Camera-type eye (tissue), 1 donor: Measurements from ENCODE around the genes RHBDD1, COL4A4, SCYGR3 and SCYGR5.

GRCh38 chr2:226772619-226773249 is 26.9 kb downstream of the IRS1 start:
- RAMPAGE, long total RNA = no peak

DNA sequence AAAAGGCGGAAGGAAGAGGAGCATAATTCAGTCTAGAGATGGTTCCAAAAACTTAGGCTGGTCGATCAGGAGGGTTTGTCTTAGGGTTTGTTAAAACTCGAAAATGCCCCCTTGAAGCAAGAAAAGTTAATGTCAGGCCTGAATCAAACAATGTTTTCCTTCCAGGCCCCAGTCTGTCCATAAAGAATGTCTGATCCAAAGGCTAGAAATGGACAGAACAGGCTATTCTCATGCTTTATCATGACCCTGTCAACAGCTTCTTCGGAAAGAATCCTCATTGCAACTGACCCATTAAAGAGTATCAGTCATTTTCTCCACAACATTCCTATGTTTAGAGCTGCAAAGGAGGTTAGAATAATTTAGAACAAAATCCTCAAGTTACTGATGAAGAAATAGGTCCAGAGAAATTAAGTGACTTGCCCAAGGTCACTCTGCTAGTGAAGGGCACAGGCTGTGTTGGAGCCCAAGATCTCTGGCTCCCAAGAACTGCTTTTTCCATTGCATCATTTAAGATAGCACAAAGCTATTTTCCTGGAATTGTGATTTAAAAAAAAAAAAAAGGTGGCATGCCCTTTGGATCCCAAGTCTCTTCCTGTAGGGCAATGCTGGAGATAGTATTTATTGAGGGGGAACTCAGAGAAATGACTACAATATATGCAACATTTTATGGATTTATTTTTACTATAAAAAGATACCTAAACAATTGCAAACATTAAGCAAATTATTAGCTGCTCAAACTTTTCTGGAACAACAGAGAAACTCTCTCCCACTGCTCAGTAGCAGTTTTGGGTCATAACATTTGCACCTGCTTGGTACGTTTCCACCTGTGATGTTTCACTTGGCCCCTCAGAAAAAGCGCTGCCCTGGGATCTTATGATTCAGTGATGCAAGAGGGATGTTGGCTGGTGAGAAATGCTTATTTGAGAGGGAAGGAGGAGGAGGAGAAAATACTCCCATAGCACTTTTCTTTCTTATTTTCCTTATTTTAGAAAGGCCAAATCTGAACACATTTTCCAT is 9.5 kb downstream of the IRS1 start:
- RAMPAGE, long total RNA = no peak

GRCh38 chr2:226797538-226798033 is 2.0 kb downstream of the IRS1 start:
- RAMPAGE, long total RNA = no peak

- RAMPAGE, long total RNA = no peak
Observed at GRCh38 chr2:226800922-226801971, 1.6 kb upstream of the IRS1 start.

DNA sequence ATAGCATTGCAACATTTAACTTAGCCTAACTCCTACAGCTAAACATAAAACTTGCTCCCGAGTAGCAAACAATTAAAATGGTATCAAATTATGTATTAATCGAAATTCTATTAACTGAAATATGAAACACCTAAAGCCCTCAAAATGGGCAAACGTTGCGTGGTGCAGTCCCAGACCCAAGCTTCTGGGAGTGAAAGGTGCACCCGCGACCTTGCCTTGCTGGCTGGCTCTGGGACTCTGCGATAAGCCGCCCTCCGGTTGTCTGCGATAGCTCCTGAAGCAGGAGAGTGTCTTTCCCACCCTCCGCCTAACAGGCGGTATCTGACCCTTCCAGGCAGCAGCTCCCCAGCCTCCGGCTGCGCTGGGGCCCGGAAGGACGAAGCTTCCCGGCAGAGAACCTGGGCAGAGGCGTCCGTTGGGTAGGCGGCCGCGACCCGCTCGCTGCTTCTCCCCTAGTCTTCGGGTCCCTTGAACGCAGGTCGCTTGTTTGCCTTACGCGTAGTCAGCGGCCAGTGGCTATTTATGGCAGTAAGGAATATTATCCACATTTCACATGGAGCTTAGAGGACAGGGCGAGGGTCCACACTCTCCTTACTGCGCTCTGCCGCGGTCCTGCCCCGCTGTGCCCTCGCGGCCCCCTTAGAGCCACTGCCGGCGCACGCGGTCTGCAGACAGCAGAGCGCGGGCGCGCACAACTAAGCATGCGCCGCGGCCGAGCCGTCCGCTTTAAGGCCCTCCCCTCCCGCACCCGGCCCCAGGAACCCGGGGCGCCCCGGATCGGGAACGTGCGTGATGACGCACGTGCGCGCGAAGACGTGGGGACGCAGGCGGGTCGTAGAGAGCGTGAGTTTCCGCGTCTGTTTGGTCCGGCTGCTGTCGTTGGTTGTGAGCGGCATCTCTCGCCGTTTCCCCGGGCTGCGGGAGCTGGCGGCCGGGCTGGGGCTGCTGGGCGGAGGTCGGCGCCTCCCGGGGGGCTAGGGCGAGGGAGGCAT is at the start of gene RHBDD1:
Gene RHBDD1 (plus strand): TSS at position 810 of the 992 bp plus-strand sequence.
- RAMPAGE, long total RNA = no peak

DNA sequence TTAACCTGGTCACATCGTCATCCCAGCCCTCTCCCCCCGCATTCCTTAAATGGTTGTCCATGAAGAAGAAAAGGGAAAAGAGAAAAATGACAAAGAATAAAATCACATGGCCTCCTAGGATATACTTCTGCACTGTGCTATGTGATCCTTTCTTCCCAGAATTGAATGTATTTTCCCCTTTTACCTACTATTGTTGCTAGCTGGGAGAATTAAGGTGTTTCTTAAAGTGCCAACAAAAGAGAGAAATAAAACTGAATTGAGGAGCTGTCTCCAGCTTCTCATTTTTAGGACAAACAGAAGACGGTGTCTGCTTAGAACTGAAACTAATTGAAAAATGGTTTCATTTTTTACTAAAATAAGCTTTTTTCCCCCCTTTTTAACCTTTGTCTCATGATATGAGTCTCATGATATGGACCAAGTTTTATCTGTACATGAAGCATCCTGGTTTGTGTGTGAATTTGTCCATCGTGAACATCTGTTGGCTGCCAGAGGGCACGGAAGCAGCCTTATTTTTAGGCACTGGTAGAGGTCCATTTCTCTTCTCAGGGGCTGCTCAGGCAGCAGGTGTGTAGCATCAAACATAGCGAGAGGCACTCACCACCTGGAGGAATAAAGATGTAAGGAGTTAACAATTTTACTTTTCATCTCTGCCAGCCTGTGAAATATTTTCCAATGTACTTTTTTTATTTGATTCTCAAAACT is 134.3 kb downstream of the RHBDD1 start:
- RAMPAGE, long total RNA = no peak

GRCh38 chr2:226971046-226971712 is 135.3 kb downstream of the RHBDD1 start:
- RAMPAGE, long total RNA = no peak

DNA sequence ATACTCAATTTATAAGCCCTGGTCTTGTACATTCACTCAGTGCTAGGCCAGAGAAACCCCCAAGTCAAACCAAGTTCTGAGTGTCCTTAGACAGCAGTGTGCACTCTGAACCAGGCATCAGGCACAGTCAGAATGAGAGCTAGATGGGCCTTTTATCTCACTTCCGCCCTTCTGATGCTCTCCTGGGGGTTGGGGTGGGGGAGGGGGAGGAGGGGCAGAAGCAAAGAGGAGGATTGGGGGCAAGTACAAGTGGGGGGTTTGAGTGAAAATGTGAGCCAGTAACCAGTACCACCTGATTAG is 148.8 kb downstream of the RHBDD1 start:
- RAMPAGE, long total RNA = no peak

GRCh38 chr2:227163821-227164866 is at the start of gene COL4A4:
COL4A4 (minus strand) TSS chr2:227164205.
- RAMPAGE, long total RNA = no peak

DNA sequence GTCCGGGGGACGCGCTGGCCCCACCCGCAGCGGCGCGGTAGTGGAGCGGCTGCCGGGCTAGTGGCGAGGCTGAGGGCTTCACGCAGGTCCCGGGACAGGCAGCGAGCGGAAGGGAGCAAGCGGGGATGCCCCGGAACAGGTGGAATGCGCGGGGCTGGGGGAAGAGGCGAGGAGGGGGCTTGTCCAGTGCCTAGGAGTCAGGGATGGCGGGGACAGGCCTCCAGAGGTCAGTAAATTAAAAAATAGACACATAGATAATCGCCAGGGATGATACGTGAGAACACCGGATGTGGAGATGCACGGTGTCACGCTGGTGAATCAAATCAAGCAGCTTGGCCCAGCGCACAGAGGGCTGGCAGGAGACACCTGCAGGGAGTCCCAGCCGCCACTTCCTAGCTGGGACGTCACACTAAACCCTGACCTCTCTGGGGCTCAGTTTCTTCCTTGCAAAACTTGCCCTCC is 474 bp downstream of the COL4A3 start:
- RAMPAGE, long total RNA = no peak

GRCh38 chr2:227231981-227232515 is 67.6 kb downstream of the COL4A3 start:
- RAMPAGE, long total RNA = no peak

- RAMPAGE, long total RNA = no peak
Observed at GRCh38 chr2:227414637-227415272, 27.0 kb upstream of the SCYGR1 start.

GRCh38 chr2:227472661-227473596 is 973 bp downstream of the AGFG1 start:
- RAMPAGE, long total RNA = no peak

DNA sequence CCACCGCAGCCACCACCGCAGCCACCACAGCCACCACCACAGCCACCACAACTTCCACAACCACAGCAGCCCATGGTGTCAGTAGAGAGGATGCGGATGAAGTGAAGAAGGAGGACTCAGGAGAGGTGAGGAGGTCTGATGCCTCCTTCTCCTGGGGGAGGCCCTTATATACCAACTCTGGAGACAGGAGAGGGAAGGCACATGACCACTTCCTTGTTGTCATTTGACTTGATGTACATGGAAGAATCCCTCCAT is at the start of gene SCYGR3:
Gene SCYGR3 (minus strand): TSS at position 74 of the 255 bp plus-strand sequence.
- RAMPAGE, long total RNA = no peak

- RAMPAGE, long total RNA = no peak
Observed at GRCh38 chr2:227666632-227666831, at the start of gene SCYGR5. SCYGR5 (plus strand) TSS chr2:227666804.

GRCh38 chr2:227751852-227752145 is 6.1 kb downstream of the SCYGR8 start:
- RAMPAGE, long total RNA = no peak

DNA sequence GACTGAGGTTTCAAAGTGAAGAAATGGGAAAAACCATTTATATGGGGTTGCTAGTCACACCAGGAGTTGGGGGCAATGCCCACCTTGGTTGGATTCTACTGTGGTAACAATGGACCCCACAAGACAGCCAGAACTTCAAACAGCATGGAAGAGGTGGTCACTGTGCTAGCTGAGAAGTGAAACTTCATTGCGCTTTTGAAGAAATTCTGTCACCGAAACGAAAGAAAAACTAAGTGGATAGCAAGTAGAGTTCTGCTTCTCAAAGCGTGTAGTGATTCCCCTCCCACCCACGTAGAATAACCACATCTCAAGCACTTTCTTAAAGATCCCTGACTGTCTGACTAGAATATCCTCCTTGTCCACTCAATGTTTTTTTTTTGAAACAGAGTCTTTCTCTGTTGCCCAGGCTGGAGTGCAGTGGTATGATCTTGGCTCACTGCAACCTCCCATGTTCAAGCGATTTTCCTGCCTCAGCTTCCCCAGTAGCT is 30.2 kb upstream of the CCL20 start:
- RAMPAGE, long total RNA = no peak

DNA sequence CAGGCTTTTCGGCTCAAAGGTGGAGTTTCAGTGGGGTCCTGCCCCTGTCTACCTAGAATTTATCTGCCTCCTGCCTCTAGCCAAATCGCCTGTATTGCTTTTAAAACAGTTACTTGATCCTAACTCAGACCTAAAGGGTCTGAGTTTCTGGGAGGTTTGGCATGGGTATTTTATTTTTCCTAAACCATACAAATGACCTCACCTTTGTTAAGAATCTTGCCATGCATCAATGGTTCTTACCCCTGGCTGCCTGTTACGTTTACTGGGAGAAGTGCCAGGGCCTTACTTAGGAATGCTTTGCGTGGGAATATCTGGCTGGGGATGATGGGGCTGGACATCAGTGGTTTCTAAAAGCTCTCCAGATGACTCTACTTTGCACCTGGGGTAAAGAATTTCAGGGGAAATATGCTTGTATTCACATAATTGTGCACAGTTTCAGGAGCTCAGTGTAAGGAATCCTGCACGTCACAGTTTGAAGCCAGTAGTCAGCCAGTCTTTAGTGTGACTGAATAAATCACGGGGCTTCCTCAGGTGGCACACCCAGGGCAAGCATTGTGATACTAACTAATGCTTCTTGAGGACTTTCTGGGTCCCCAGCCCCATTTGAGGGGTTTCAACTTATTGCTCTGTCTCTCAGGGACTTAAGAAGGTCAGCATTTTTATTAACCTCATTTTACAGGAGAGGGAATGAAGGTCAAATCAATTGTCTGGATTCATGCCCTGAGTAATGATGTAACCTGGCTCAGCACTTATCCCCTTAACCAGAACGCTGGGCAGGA is 18.2 kb upstream of the DAW1 start:
- RAMPAGE, long total RNA = no peak

DNA sequence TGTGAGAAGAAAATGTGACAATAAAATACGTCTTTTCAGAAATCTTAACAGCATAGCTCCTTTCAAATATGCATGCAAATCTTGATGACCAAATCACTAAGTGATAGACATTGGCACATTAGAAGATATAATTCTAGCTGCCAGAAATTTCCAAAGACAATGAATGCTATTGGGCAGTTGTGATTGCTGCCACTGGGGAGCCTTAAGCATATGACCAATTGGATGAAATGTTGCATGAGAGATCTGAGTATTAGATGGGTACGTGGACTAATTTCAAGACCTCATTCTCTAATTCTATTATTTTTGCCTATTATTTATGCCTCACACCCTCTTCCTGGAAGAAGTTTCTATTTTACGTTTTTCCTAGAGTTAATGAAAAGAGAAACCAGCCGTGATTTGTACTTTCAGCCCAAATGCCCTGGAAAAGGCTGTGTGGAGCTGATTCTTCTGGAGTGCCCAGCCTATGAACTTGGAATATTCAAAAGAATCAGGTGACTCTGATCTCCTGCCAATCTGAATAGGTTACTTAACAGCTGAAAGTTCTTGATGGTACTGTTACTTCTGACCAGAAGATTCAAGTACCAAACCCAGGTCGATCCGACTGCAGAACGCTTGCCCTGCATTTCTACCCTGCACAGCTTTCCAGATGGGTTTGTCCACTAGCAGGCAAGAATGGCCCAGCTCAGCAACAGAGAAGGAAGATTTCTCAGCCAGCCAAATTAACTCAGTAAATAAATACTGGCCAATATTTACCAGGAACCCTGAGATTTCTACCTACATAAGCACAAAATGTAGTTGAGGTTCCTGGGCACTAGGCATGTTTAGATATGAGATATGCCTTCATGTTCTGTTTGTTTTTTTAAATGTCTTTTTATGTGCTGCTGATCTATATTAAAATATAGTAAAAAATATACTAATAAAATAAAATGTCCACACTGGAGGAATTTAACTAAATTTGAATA is 430.4 kb downstream of the PID1 start:
- RAMPAGE, long total RNA = no peak

DNA sequence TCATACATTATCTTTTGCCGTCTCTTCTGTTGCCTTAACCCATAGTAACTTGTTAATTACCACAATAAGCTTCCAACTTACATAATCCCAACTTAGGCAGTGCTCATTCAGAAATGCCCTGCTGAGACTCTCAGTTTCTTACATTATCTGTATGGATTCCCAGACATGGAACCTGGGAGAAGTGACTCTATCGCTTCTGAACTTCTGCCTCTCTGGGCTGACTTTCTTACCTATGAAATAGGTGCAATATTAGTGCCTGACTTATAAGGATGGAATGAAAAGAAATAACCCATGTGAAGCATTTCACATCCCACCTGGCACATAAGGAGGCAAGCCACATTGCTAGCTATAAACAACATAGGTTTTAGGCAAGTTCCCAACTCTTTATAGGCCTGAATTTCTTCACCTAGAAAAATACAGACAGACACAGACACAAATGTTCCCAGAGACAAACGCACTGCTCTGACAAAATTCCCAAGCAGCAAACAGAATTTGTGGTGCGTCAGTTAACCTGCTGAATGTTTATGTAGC is 166.5 kb downstream of the PID1 start:
- RAMPAGE, long total RNA = no peak